Caco-2 (cell line): ENCODE measurements around a stretch of chr19.

GRCh38 chr19:39705855-39706332 is 1.6 kb downstream of the LGALS14 start:
- PRO-cap: no peak
- RRBS: no CpG with 5 or more reads among the region's 6 CpGs

GRCh38 chr19:39792960-39793594 is 14.4 kb downstream of the LEUTX start:
- PRO-cap: no peak
- RRBS: 12% methylated on average over 4 of the region's 19 CpGs

DNA sequence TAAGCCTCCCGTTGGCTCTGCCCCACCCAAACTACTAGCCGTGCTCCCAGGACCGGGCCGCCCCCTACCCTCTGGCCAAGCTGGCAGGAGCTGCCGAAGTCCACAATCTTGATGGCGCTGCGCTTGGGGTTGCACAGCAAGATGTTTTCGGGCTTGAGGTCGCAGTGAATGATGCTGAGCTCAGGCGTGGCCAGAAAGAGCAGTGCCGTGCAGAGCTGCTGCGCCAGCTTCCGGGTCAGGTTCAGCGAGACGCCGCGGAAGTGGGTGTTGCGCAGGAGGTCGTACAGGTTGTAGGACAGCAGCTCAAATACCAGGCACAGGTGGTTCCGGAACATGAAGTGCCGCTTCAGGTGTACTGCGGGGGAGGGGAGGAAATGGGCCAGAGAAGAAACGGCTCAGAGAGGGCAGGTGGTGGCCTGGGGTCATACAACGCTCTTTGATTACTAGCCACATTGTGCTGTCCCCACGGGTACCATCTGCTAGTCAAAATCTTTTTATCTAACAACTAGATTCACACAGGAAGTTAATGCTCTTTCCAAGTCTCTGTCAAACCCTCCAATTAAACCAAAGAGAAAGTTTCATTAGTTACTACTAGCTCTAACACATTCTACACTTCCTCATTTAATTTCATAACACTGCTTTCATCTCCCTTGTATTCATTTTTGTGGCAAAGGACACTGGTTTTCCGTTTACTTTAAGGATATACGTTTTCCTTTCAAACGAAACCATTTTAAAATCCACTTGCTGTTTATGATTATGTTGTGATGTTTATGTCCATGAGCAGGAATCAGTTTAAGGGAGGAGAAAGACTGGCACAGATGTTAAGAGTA is 5.5 kb downstream of the DYRK1B start:
- PRO-cap: no peak
- RRBS: 99% methylated on average over 6 of the region's 28 CpGs

DNA sequence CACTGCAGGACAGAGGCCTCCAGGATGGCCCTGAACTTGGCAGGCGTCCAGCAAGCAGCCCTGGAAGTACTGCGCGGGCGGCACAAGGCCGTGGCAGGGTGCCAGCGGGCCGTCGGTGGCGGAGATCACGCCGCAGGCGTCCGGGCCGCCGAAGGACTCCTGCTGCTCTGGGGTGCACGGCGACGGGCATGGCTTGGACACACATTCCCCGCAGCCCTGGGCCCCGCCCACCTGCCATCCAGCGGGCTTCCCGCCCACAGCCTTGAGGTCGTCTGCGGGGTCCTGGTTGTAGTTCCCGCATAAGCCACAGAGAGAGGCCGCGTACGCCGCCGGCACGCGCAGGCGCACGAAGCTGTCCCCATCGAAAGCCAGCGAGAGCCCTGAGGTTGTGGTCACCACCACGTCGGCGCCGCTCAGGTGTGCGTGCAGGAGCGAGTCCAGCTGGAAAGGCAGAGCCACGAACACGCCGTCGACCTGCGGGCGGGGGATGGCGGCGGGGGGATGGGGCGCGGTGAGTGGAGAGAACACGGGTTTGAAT is 29.3 kb upstream of the FBL start:
- PRO-cap: no peak
- RRBS: no CpG with 5 or more reads among the region's 53 CpGs

DNA sequence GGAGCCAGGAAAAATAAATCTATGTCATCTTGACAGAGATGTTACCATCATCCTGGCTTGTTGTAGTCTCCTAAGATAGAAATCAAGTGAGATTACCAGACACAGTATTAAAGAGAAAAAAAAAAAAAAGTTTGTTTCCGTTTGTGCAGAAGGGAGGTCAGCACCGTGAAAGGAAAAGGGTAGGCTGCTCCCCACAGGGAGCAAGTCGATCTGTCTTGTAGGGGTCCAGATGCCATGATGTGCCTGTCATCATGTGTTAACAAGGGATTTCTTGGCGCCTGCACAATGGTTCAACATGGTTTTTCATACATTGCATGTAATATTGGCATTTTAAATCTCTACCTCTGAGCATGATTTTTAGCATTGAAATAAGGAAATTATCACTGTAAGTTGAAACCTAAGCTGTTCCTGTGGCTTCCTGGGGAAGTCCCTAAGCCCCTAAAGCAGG is 29.4 kb upstream of the PSMC4 start:
- PRO-cap: no peak
- RRBS: no CpG with 5 or more reads among the region's 4 CpGs

- PRO-cap: no peak
- RRBS: no CpG with 5 or more reads among the region's 7 CpGs
Observed at GRCh38 chr19:39943649-39943990, 27.3 kb upstream of the PSMC4 start.

DNA sequence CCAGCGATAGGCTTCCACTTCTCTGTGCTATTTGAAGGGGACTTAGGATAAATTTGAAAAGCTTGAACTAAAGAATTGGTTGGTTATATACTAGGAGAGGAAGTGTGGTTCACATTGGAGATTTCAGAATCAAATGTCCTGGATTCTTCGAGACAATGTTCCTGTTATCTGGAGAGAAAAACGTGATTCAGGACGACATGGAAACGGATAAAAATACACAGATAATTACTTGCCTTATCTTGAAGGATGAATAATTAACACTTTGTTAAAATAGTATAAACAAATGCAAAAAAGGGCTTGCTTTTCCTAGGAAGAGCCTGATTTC is 500 bp upstream of the ZNF780A start:
- PRO-cap: no peak
- RRBS: no CpG with 5 or more reads among the region's 5 CpGs

DNA sequence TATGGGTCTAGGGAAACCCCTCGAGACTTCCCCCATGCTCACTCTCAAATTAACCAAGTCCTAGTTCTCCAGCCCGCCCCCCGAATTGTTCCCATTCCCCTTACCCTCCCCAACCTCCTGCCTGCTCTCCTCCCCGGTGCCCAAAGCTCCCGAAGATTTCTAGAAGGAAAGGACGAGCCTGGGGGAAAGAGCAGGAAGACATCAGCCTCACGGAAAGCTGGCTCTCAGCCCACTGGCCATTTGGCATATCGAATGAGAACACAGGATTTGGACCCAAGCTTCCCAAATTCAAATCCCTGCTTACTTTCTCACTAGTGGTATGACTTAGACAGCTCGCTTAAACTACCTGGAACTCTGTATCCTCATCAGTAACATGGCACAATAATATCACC is 304 bp upstream of the TTC9B start:
- PRO-cap: no peak
- RRBS: no CpG with 5 or more reads among the region's 9 CpGs

DNA sequence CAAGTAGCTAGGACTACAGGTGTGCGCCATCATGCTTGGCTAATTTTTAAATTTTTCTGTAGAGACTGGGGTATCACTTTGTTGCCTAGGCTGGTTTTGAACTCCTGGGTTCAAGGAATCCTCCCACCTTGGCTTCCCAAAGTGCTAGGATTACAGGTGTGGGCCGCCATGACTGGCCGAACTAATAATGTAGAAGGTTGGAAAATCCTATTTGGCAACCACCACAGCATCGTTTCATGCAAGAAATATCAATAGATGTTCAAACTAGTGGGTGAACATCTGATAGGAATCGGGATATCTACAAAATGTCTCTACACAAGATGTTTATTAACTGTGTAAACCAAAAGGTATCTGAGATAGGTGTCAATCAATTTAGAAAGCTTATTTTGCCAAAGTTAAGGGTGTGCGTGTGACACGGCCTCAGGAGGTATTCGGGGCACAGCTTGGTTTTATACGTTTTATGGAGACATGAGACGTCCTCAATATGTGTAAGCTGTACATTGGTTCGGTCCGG is 1.5 kb upstream of the CCNP start:
- PRO-cap: no peak
- RRBS: no CpG with 5 or more reads among the region's 12 CpGs

DNA sequence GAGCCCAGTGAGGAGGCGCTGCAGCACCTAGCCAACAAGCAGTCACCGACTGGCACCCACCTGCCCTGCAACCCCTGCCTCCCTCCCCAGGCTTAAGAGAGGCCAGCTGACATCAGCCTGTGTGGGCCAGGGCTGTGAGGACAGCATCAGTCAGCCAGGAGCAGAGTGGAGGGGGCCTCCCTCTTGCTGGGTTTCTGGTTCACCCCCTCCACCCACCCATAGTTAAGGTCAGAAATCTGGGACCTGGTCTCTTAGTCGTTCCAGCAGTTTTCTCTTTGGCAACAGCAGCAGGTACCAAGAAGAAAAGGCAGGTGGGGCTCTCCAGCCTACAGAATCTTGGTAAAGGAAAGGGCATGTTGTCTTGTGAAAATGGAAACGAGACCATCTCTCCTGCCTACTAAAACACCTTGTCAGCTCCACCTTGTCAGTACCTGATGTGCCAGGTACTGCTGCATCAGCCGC is 25.6 kb upstream of the CCNP start:
- PRO-cap: no peak
- RRBS: no CpG with 5 or more reads among the region's 5 CpGs

GRCh38 chr19:40278930-40279798 is 6.0 kb downstream of the AKT2 start:
- PRO-cap: no peak
- RRBS: 97% methylated on average over 6 of the region's 23 CpGs

GRCh38 chr19:40323630-40324207 is 24.5 kb downstream of the C19orf47 start:
- PRO-cap: no peak
- RRBS: no CpG with 5 or more reads among the region's 14 CpGs

GRCh38 chr19:40344636-40345055 is 3.6 kb downstream of the C19orf47 start:
- PRO-cap: no peak
- RRBS: no CpG with 5 or more reads among the region's 7 CpGs

GRCh38 chr19:40432838-40433206 is 7.0 kb upstream of the SERTAD1 start:
- PRO-cap: no peak
- RRBS: no CpG with 5 or more reads among the region's 10 CpGs

DNA sequence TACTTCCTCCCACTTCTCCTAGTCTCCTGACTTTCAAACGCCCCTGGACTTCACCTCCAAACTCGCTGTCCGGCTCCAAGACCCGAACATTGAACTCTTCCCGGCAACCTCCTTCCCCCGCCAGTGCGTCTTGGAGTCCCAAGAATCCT is 605 bp downstream of the SERTAD3 start:
- PRO-cap: no peak
- RRBS: no CpG with 5 or more reads among the region's 7 CpGs

GRCh38 chr19:40605133-40606039 is 4.2 kb downstream of the LTBP4 start:
- PRO-cap: bidirectional peak, plus-strand start at chr19:40605412, minus-strand start at chr19:40605346; bidirectional peak, plus-strand start at chr19:40605727, minus-strand start at chr19:40605626
- RRBS: 4% methylated on average over 14 of the region's 81 CpGs

- PRO-cap: bidirectional peak, plus-strand start at chr19:40613914, minus-strand start at chr19:40613993
- RRBS: 4% methylated on average over 14 of the region's 52 CpGs
Observed at GRCh38 chr19:40613868-40614541, 12.8 kb downstream of the LTBP4 start.

DNA sequence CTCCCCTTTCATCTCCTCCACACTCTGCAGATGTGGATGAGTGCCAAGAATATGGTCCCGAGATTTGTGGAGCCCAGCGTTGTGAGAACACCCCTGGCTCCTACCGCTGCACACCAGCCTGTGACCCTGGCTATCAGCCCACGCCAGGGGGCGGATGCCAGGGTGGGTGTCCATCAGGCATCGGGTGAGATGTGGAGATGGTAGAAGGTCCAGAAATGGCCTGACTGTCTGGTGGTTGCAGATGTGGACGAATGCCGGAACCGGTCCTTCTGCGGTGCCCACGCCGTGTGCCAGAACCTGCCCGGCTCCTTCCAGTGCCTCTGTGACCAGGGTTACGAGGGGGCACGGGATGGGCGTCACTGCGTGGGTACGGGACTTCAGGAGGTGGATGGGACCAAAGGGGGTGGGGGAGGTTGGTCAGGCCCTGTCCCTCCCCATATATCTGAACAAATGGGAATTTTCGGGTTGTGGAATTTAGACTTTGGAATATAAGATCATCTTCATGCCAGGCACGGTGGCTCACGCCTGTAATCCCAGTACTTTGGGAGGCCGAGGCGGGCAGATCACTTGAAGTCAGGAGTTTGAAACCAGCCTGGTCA is 15.8 kb downstream of the LTBP4 start:
- PRO-cap: no peak
- RRBS: 97% methylated on average over 5 of the region's 23 CpGs

- PRO-cap: no peak
- RRBS: 72% methylated on average over 4 of the region's 49 CpGs
Observed at GRCh38 chr19:40623297-40624468, 22.5 kb downstream of the LTBP4 start.

DNA sequence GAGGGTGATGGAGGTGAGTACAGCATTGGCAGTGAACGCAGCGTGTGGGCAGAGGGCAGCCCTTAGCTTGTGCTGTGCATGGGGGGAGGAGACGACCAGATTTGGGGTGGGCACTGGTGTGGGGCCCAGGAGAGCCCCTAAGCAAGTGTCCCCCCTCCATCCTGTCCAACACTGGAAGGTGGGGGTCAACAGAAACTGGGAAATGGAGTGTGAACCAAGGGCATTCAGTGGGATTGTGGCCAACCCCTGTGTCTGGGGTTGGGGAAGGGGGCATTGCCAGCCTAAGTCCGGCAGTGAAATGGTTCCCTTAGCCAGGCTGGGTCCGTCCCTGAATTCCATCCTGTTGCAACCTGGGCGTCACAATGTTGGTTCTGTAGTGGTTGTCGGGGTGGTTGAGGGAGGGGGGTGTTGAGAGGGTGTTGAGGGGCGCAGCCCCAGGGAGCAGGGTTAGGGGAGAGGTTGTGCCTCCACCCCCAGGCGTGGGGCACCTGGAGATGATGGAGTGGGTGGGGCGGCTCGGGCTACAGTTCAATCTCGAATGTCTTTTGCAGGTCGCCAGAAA is 23.4 kb downstream of the NUMBL start:
- PRO-cap: no peak
- RRBS: no CpG with 5 or more reads among the region's 13 CpGs